NB4 (cell line): ENCODE data around the genes ZFP3 and RPAIN.

DNA sequence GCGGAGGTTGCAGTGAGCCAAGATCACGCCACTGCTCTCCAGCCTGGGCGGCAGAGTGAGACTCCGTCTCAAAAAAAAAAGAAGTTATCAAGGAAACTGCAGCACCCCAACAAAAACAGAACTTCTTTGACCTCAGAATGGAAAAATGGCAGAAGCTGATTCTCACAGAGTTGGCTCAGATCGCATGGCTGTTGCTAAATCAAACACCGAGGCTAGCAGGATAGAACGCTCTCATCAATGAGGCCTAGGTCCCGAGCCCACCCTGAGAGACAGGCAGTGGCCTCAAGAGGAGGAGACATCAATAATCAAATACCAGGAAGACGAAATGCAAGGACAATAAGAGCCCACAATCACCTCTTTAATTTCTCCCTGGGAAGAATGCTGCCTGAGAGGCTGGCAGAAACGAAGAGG, 1.0 kb upstream of the TM4SF5 start:
- RRBS, result no CpG with 5 or more reads among the region's 10 CpGs

GRCh38 chr17:4893901-4894567, 5.3 kb upstream of the C17orf107 start:
- RRBS, result no CpG with 5 or more reads among the region's 29 CpGs

DNA sequence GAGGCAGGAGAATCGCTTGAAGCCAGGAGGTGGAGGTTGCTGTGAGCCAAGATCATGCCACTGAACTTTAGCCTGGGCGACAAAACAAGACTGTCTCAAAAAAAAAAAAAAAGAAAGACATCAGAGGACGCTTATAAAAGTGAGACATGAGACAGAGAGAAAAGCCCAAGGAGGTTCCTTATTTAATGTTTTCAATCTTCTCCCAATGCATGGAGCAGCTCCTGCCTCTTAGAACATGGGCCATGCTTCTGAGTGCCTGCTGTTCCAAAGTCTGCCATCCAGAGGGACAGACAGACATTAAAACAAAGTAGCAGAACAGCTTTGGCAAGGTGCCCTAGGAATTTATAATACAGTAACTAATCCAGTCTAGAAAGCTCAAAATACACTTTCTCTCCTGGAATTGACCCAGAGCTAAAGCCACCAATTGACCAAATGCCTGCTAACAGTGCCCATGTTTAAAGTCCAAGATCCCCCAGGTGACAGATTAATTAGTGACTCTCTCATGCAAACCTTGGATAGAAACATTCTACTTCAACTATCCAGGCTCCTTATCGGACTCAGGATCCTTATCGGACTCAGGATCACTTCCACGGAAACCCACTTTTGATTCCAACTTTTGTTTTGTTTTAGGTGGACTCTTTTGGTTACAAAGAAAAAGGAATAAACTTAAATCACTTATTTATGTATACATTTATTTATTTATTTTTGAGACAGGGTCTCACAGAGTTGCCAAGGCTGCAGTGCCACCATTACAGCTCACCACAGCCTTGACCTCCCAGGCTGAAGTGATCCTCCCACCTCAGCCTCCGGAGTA, 11.1 kb upstream of the CHRNE start:
- RRBS, result no CpG with 5 or more reads among the region's 7 CpGs

DNA sequence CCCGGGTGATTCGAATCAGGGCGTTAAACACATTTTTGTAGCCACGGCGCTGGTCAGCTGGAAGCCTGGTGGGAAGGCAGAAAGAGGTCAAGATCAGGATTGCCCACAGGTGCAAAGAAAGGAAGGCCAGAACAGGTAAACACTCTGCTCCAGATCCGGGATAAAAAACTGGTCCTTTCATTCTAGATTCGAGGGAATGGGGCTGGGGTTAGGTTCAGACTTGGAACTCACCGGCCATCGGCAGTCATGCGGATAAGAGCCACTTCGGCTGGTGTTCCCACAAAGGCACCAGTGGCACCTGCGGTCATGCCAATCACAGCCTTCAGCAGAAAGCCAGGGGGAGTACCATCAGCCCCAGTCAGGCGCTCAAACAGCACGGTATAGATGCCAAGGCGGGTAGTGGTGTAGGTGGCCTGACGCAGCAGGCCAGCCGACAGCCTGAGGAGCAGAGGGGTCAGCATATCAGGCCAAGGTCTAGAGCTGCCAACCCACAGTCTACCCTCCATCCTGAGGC, 1.3 kb downstream of the SLC25A11 start:
- RRBS, result 97% methylated on average over 3 of the region's 17 CpGs

DNA sequence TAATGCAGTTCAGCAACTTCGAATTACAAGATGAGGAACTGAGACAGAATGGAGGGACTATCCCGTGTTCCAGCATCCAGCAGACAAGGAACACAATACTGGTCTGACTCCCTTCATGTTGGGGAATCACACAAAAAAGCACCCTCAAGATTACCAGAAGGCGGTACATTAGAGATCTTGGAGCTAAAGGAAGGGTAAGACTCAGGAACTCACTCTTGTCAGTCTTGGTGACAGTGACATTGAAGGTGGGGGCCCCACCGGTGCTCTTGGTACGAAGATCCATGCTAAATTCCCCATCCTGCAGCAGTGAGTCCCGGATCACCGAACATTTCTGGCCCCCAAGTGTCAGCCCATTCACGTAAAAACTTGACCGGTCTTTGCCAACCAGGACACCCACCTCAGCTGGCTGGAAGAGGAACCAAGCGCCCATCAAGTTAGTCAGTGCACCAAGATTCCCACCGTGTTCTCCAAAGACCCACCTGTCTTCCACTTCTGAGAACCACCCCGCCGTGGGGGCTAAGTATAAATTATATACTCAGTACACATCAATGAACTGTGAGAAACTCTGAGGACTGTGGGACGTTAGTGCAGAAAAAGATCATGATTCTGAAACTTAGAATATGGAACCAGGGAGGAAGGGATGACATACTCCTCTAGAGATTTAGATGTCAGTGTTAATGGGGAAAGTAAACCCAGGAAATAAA, 1.8 kb downstream of the PFN1 start:
- RRBS, result no CpG with 5 or more reads among the region's 14 CpGs

DNA sequence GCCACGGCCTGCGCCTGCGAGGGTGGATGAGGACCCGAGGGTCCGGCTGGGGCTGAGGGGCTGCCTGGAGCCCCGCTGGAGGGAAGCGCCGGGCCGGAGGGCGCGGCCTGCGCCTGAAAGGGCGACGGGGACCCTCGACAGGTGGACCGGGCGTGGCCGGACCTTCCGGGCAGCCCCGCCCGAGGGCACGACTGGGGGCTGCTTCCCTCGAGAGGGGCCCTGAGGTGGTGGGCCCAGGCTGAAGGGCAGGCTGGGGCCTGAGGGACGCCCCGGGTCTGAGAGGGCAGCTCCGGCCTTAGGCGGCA, 300 bp downstream of the INCA1 start:
- RRBS, result 77% methylated on average over 14 of the region's 27 CpGs

DNA sequence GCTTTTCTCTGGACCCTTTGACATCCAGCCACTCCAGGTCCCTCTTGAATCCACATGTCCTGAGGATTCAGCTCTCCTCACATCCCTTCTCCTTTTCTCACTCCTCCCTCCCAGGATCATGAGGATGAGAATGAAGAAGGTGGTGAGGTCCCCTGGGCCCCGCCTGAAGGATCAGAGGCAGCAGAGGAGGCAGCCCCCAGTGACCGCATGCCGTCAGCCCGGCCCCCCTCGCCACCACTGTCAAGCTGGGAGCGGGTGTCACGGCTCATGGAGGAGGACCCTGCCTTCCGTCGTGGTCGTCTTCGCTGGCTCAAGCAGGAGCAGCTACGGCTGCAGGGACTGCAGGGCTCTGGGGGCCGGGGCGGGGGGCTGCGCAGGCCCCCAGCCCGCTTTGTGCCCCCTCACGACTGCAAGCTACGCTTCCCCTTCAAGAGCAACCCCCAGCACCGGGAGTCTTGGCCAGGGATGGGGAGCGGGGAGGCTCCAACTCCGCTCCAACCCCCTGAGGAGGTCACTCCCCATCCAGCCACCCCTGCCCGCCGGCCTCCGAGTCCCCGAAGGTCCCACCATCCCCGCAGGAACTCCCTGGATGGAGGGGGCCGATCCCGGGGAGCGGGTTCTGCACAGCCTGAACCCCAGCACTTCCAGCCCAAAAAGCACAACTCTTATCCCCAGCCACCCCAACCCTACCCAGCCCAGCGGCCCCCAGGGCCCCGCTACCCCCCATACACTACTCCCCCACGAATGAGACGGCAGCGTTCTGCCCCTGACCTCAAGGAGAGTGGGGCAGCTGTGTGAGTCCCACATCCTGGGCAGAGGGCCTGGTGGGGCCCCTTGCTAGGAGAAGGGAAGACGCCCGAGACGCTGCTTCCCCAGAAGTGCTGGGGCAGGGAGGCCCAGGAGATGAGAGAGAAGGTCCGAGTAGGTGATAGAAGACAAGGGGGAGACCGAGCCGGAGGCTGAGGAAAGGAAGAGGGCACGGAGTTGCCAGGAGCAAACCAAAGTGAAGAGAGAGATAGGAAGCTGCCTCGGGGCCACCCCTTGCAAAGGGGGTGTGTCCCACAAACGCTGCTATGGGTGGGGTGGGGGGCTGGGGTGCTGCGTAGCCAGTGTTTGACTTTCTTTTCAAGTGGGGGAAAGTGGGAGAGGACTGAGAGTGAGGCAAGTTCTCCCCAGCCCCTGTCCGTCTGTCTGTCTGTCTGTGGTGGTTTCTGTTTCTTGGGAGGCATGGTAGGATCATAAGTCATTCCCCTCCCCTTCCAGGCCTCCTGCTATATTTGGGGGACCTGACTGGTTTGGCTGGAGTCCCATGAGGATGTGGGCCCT, 11.4 kb downstream of the SLC52A1 start:
- RRBS, result no CpG with 5 or more reads among the region's 45 CpGs

DNA sequence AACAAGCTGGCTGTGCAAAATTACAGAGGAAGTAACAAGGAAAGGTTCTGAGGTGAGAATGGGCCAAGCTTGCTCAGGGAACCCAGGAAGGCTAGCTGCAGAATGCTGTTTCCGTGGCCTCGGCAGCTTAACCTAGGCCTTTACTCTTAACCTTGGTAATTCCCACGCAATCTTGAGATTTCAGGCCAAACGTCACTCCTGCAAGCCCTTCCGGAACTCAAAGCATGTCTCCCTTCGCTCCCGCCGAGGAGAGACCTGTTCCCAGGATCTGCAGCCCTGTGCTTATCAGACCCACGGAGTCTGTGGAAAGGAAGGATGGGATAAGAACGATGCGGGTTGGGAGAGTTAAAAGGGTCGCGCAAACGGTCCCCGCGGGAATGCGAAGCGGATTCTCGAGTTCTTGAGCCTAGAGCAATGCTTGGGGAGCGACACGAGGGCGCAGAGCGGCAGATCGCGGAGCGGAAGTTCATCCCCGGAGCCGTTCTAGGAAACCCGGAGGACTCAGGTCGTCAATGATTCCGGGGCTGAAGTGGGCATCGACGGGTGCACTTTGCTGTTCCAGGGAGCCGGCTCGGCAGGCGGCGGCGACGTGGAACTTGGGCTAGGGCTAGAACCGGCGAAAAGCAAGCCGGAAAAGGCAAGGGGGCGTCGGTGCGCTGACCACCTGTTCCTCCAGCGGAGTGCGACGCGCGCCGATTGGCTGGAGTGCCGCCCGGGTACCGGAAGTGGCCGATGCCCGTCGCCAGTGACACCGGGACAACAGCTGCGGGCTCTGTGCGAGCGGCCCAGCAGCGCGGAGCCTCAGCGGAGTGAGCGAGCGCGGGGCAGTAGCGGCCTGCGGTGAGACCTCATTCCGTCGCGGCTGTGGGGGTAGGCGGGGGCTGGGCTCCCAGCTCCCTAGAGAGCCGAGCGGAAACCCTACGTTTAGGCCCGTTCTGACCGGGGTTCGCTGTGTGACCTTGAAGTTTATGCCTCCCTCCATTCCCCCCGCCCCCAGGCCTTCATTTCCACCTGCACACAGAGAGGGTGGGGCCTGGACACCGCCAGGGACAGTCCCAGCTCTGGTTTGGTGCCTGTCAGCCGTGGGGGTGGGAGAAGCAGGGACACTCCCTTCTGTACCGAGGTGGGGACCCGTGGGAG, at the start of gene ZFP3:
Gene ZFP3, plus strand, starts transcription at position 732 of the 1,140 bp plus-strand sequence.
- RRBS, result 41% methylated on average over 21 of the region's 84 CpGs

DNA sequence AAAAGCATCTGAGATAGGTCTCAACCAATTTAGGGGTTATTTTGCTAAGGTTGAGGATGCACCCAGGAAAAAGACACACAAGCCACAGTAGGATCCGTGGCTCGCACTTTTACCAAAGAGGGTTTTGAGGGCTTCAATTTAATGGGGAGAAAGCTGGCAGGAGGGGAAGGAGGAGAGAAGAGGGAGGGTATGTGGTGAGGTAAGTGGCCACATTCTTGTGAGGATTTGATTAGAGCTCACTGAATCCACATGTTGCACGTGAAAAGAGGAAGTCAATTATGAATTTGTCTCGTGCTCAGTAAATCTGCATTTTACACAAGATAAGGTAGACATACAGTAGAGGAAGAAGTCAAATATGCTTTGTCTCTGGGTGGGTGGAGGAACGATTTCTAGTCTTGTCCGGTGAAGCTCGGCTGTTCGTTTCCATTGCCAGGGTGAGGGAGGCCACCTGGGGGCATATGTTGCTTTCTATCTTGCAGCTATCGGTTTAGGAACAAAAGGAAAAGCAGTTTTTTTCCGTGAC, 876 bp downstream of the ZNF232 start:
- RRBS, result no CpG with 5 or more reads among the region's 10 CpGs

GRCh38 chr17:5241936-5242432, 7.3 kb upstream of the SCIMP start:
- RRBS, result no CpG with 5 or more reads among the region's 8 CpGs

- RRBS, result no CpG with 5 or more reads among the region's 7 CpGs
Observed at GRCh38 chr17:5362822-5363139, 56.7 kb downstream of the NUP88 start.

DNA sequence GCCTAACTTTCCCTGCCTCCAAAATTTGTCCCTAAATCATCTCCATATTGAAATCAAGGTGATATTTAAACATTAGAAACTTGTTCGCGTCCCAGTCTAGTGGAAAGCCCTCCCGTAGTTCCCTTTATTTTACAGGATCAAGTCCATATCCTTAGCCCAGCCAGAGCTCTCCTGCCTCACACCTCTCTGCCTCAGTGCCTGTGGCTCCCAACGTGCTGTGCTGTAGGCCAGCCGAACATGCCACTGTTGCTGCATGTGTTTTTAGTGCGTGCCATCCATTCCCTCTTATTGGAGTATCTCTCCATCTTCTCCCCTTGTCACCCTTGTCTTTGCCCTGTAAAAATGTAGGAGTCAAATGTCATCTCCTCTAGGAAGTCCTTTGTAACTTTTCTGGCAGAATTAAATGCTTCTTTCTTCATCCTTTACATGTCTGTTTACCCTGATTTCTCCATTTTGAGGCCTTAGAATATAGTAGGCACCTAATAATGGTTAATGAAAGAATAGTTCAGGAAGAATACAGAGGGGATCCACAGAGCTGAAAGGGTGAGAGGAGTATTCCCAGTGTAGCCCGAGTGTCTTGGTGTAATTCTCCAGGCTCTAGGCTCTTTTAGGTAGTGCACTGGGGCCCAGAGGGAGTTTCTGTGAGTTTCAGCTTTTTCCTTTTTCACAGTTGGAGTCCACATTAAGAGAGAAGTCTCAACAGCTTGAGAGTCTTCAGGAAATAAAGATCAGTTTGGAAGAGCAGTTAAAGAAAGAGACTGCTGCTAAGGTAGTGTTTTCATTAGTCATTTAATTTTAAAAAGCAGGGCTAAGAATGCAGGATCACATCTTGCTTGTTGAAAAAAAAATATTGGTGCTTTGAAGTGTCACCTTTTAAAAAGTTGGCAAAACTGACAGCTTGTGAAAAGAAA, 39.5 kb downstream of the NUP88 start:
- RRBS, result no CpG with 5 or more reads among the region's 7 CpGs

GRCh38 chr17:5419938-5420463, at the start of gene RPAIN:
RPAIN (plus strand) TSS chr17:5420182.
- RRBS, result 1% methylated on average over 9 of the region's 35 CpGs

DNA sequence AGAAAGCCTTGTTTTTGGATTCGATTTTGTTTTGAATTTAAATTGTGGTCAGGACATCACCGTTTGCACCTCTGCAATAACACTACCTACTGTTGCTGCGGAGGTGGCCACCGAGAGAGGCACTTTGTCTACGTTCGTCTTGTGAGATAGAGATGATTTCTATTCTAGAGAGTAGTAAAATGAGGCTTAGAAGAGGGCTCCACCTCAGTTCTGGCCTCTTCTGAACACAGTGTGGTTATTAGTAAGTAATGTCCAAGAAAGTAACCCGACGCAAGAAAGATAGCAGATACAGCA, 429 bp downstream of the RPAIN start:
- RRBS, result no CpG with 5 or more reads among the region's 8 CpGs

GRCh38 chr17:5504899-5505325, 4.1 kb upstream of the ENSG00000286190 start:
- RRBS, result no CpG with 5 or more reads among the region's 3 CpGs

DNA sequence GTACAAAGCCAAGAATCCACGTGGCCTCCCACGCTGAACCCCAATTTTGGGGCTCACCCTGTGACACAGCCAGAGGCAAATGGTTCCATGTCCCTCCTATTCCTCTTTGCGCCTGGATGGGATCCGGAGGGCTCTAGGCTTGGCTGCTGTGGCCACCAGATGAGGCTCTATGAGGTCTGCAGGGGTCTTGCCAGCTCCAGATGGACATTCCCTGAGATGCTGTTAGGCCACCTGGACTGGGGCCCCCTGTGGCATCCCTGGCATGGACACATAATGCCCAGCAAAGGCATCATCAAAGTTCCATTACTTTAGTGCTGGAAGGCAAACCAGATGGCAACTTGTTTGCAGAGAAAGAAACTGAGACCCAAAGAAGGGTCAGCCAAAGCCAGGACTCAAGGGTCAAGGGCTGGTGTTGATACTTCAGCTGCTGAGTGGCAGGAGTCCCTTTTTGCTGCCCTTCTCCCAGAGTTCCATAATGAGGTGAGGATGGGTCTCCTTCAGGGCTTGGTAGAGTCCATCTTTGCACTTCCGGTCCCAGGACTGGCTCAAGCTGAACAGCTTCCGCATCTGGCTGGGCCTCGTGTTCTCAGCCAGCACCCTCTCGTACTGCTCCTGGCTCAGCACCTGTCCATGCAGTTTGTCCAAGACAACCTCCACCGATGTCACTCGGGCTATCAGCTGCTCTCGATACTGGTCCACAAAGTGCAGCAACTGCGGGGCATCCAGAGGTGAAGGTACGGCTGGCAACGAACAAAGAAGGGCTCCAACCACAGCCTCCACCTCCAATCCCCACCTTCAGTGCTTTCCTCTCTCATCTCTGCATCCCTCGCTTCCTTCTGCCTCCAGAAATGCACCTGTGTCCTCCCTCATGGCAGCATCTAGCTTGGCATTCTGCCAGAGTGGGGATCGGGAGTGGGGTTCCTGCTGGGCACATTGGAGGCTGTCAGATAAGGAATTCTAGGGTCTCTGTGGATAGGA, 13.8 kb upstream of the ENSG00000286190 start:
- RRBS, result no CpG with 5 or more reads among the region's 16 CpGs

DNA sequence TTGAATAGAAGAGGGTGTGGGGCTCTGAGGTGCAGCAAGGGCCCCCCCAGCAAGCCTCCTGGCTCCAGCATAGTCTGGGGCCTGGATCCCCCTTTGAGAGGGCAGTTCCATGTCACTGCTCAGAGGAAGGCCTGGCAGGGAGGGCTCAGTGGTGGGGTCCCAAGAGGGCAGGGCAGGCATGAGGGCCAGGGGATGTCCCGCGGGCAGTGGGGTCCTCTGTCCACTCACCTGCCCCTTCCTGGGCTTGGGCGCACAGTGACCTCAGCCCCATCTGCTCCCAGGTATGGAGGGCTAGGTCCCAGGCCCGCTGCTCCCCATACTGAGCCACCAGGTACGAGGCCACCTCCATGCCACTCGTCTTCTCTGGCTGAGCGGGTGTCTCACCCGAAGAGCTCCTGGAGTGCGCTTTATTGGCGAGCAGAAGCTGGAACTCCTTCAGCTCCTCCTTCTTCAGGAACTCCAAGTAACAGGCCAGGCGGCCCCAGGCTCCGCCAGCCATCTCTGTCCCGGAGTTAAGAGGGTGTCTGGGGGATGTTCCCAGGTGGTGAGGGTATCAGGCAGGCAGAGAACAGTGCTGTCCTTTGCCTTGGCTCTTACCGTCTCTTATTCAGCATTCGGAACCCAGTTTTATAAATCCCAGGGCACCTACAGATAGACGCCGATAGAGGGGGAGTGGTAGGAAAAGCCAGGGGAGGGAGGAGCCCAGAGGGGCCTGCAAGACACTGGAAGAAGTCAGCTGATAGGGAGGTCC, 675 bp downstream of the NLRP1 start:
- RRBS, result no CpG with 5 or more reads among the region's 17 CpGs

DNA sequence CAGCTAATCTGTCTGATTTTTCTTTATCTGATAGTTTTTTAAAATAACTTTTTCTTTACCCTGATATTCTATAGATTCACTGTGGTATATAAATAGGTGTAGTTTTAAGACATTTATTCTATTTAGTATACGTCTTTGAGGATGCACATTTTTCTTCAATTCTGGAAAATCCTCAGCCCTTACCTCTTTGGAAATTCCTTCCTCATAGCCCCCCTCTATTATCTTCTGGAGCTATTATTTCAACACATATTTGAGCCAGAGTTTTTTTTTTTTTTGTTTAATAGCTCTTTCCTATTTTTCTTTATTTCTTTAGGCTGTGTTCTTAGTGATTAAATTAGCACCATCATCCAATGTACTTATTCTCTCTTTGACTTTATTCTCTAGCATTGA, 64.8 kb upstream of the NLRP1 start:
- RRBS, result no CpG with 5 or more reads among the region's 1 CpG

DNA sequence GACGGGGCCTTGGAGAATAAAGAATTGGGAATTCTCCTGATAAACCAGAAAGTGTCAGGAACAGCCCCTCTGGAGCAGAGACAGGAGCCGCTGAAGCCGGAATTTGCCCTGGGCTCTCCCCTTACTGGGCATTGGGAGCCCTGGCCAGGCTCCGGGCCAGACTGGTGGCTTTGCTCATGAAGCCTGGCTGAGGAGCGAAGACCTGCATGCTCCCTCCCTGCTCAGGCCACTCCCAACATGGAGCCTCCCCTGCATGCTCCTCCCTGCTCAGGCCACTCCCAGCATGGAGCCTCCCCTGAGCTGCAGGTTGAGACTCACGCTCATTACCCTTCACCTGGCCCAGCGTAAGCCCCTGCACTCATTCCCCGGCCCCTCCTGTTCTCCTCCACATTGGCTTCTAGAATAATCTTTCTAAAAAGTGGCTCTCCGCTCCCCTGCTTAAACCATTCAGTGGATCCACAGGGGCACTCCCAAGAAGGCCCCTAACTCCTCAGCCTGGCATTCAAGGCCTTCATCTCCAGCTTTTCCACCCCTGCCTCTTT, 46.9 kb downstream of the PITPNM3 start:
- RRBS, result 94% methylated on average over 2 of the region's 9 CpGs

- RRBS, result no CpG with 5 or more reads among the region's 13 CpGs
Observed at GRCh38 chr17:6548410-6549201, 7.7 kb downstream of the PITPNM3 start.